Tibial nerve (tissue), 3 donors: ENCODE measurements around the gene APOL1.

- PRO-cap, result no peak
- RAMPAGE, long total RNA, 3 experiments, result no peak in any of the 3 experiments
Observed at GRCh38 chr22:35621962-35623026, 5.2 kb upstream of the MB start.

DNA sequence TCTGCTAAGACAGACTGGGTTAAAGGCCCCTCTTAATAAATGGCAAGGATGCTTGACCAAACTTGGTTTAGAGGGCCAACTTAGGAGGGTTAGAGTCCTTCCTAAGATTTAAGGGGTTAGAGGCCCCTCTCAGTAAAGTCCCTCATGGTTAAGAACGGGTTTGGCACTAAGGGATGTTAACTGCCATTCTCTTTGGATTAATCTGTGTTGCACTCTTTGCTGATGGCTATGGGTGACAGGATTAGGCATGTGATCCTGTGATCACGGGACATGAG, 21.2 kb downstream of the APOL6 start:
- PRO-cap, result no peak
- RAMPAGE, long total RNA, 3 experiments, result no peak in any of the 3 experiments

DNA sequence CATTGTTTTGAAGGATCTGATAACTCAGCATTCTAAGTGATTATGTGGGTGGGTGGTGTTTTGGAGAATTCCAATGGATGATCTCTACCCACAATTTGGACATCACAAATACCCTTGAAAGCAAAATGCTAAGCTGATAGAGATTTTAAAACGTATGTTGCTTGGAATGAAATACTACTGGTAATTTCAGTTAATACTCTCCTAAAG, 52.0 kb downstream of the APOL5 start:
- PRO-cap, result no peak
- RAMPAGE, long total RNA, 3 experiments, result no peak in any of the 3 experiments

- PRO-cap, result no peak
- RAMPAGE, long total RNA, 3 experiments, result no peak in any of the 3 experiments
Observed at GRCh38 chr22:35893861-35894254, 134.8 kb downstream of the RBFOX2 start.

GRCh38 chr22:35903069-35903667, 125.5 kb downstream of the RBFOX2 start:
- PRO-cap, result no peak
- RAMPAGE, long total RNA, 3 experiments, result start-site peak on the minus strand in 1 of 3 experiments, at chr22:35903496-35903690 at its widest, 5 reads per replicate

DNA sequence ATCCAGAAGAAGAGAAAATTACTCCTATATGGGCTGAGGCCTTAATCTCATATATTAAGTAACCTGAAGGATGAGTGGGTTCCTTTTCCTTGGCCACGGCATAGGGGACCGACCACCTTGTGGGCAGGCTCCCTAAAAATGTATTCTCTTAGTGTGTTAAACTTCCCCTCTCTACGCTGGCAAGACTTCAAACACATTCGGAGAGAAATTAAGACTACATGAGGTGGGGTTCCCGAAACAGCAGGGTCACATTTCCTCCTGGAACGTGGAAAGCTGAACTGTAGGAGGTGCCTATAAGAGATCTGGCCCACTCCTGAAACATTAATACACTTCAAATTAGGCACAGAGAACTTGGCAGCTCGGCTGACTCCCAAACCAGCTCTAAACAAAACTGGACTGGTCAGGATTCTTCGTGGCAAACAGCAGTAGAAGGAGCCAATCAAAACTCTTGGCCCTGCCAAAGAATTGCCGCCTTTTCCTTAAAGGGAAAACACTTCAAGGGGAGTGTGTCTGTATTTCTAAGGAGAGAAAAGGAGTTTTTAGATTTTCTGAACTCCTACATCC, 54.8 kb downstream of the RBFOX2 start:
- PRO-cap, result unidirectional peak, minus-strand start at position 383 of the sequence
- RAMPAGE, long total RNA, 3 experiments, result no peak in any of the 3 experiments

DNA sequence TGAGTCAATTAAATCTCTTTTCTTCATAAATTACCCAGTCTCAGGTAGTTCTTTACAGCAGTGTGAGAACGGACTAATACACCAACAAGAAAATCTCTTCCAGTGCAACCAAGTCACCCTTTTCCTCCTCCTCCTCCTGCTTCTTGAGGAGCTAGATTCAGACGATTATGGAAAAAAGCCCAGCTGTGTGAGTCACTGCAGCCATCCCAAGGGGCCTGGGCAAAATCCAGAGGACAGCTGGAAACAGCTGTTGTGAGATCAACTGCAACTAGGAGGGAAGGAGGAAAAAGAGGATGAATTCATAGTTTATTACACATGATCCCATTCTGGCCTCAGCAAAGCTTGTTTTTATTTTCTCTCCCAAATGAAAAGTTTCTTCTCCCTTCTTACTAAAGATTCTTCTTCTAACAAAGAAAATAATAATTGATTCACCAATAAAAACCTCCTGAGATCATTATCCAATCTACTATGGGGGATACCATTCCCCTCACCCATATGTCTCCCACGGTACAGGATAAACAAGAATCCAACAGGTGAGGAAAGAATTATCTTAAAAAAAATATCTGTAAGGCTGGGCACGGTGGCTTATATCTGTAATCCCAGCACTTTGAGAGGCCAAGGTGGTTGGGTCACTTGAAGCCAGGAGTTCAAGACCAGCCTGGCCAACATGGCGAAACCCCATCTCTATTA, 32.7 kb downstream of the RBFOX2 start:
- PRO-cap, result no peak
- RAMPAGE, long total RNA, 3 experiments, result no peak in any of the 3 experiments

- PRO-cap, result no peak
- RAMPAGE, long total RNA, 3 experiments, result no peak in any of the 3 experiments
Observed at GRCh38 chr22:36010022-36010648, 18.5 kb downstream of the RBFOX2 start.

DNA sequence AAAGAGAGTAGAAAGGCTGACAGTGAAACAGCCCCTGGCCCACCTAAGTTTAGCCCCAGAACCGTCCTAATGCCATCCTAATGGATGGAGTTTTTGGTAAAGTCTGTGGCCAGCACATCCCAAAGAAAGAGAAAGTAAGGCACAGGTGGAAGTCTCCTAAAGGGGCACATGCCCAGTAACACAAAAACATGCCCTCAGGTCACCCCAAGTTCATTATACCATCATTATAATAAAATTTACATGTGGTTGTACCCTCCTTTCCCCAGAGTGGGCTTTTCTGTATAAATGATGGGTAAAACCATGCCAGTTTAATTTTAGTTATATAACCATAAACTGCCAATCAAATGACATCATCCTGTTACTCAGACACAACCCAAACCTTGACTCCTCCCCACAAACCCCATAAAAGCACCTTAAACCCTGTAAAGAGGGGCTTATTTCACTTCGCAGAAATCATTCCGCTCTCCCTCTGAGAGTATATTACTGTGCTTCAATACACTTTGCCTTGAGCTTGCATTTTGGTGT, 5.4 kb upstream of the APOL3 start:
- PRO-cap, result no peak
- RAMPAGE, long total RNA, 3 experiments, result no peak in any of the 3 experiments

DNA sequence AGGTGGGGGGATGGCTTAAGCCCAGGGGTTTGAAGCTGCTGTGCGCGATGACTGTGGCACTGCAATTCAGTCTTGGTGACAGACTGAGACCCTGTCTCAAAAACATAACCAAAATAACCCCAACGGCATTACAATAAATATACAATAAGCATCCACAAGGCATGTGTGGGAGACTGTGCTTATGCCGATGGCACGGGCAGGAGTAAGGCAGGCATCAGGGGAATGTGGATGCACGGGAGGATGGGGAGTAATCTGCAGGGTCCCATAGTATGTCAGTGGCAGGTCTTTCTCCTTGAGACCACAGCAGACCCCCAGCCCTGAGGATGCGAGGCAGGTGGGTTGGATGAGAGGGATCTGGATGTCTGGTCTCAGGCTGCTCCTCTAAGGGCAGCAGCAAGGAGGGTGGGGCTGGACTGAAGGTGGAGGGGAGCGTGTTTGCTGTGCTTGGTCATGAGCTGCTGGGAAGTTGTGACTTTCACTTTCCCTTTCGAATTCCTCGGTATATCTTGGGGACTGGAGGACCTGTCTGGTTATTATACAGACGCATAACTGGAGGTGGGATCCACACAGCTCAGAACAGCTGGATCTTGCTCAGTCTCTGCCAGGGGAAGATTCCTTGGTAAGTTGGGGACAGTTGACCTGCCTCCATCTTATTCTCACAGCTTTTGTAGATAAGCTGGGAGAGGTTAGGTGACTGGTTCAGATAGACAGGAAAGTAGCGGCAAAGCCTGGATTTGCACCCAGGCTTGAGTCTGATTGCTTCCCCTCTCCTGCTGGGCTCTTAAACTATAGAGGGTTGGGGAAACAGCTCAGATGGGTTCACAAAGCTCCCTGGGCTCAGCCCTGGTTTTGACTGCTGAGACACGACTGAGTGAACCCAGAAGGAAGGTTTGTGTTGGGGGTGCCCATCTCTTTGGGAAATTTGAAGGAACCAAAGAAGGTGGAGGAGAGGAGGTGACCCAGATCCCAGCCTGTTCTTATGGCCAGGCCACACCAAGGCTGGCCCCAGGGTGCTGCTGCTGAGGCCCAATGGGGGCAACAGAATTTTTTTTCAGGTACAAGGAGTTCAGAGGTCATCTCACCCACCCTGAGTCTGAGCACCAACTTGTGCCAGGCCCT, at the start of gene APOL1:
Gene APOL1 (plus strand): TSS at position 533 of the 1,119 bp plus-strand sequence.
- PRO-cap, result unidirectional peak, plus-strand start at position 502 of the sequence; unidirectional peak, plus-strand start at position 546 of the sequence
- RAMPAGE, long total RNA, 3 experiments, result start-site peak on the plus strand in 3 of 3 experiments, centred at positions 503 to 534 of the sequence, 16 to 35 reads per replicate

GRCh38 chr22:36262898-36263434, 10.0 kb downstream of the APOL1 start:
- PRO-cap, result no peak
- RAMPAGE, long total RNA, 3 experiments, result no peak in any of the 3 experiments

DNA sequence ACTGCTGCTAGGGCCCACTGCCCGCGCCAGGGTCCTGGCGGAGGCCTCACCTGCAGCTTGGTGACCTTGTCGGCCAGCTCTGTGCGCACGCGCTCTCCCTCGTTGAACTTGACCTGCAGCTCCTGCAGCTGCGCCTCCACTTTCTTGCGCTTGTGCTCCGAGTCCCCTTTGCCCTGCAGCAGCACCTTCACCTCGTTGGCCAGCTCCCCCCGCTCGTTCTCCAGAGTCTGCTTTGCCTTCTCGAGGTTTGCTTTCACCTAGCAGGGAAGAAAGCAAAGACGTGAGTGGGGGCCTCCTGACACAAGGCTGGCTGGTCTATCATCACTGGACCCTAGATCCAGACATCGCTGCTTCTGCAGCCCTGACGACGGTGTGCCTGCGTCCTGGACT, 41.1 kb downstream of the APOL1 start:
- PRO-cap, result no peak
- RAMPAGE, long total RNA, 3 experiments, result no peak in any of the 3 experiments

GRCh38 chr22:36302429-36302980, 49.6 kb downstream of the APOL1 start:
- PRO-cap, result no peak
- RAMPAGE, long total RNA, 3 experiments, result start-site peak on the minus strand in 1 of 3 experiments, at chr22:36302639-36302648 at its widest, 112 reads per replicate

GRCh38 chr22:36330005-36330323, 57.8 kb downstream of the MYH9 start:
- PRO-cap, result no peak
- RAMPAGE, long total RNA, 3 experiments, result no peak in any of the 3 experiments

GRCh38 chr22:36334321-36335334, 53.1 kb downstream of the MYH9 start:
- PRO-cap, result no peak
- RAMPAGE, long total RNA, 3 experiments, result no peak in any of the 3 experiments

- PRO-cap, result no peak
- RAMPAGE, long total RNA, 3 experiments, result no peak in any of the 3 experiments
Observed at GRCh38 chr22:36340449-36341578, 47.0 kb downstream of the MYH9 start.

DNA sequence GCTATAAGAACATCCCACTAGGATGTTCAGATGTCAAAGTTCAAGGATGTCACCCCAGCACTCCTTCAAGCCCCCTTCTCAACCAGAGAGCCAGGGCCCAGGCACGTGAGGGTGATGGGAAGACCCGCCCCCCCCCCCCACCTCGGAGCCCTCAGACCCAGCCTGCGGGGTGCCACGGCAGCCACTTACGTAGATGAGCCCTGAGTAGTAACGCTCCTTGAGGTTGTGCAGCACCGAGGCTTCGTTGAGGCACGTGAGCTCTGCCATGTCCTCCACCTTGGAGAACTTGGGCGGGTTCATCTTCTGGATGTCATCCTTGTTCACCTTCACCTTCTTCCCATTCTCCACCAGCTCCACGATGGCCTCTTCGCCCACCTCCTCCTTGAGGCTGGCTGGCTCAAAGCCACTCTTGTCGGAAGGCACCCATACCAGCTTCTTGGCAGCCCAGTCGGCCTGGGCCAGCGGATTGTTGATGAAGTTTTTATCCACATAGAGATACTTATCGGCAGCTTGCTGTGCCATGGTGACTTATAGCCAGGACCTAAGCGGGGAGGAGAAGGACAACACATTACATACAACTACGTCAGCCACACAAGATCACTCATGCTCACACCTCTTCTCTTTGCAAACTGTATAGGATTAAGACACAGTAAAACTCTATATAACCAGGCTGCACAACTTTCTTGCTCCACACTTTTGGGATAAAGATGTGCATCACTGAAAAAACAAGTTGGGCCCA, 38.9 kb downstream of the MYH9 start:
- PRO-cap, result no peak
- RAMPAGE, long total RNA, 3 experiments, result no peak in any of the 3 experiments

DNA sequence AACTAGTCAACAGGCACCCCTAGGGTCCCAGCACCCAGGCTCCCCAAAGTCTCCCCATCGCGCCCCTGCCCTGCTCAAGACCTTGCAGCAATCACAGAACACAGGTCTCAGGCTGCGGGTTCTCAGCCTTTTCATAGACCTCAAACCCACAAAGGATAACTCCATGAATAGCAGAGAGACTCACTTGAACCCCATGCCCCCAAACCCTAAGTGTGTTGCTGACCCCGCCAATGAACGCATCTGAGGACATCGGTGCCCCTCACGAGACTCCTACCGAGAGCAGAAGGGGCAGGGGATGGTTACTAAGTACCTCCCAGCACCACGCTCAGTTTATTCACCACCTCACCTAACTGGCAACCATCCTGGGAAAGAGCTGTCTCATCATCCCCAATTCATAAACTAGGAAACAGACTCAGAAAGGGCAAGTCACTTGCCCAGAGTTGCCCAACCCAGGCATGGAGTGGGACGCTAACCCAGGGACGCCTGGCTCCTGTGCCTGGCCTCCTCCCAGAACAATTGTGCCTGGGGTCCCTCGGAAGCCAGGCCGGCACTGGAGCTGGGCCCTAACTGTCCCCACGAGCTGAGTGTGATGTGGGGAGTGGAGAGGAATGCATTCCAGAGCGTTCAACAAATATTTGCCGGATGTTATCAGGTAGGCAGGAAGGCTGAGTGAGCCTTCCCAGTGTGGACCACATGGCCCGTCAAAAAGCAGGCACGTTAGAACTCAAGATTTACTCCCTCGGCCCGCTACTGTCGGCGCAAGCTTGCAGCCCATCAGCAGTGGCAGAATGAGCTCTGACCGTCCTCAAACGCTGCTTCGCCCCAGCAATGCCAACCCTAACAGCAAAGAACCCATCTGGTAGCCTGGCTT, 35.9 kb downstream of the MYH9 start:
- PRO-cap, result no peak
- RAMPAGE, long total RNA, 3 experiments, result no peak in any of the 3 experiments

DNA sequence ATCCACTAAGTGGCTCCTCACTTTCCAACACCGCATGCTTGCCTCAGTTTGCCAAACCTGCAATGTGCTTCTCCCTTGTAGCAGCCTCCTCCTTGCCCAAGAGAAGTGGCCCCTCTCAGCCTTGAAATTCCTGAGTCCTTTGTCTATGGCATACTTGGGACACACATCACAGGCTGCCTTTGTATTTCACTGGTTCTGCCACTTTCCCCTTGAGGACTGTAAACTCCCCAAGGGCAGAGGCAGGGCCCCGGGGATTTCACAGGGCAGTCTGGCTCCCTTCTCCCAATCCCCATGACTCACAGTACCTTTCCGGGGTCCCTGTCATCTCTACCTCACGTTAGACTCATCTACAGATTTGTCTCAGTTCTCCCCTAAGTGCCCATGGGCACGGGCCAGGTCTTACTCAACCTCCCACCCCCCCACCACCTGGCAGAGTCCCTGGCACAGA, 1.9 kb downstream of the MYH9 start:
- PRO-cap, result no peak
- RAMPAGE, long total RNA, 3 experiments, result start-site peak on the minus strand in 1 of 3 experiments, centred at positions 151 to 291 of the sequence, 6 reads per replicate

GRCh38 chr22:36398487-36399044, 10.8 kb upstream of the MYH9 start:
- PRO-cap, result no peak
- RAMPAGE, long total RNA, 3 experiments, result no peak in any of the 3 experiments